Cardiac atrium fibroblast (primary cell): ENCODE measurements around the genes JAZF1 and GARS1.

- RAMPAGE, long total RNA, result start-site peak on the minus strand at chr7:28180603-28180632, 18 and 18 reads in 2 replicates
These were observed at the start of gene JAZF1 for GRCh38 chr7:28180143-28181266. Gene JAZF1 (minus strand): TSS chr7:28180795.

DNA sequence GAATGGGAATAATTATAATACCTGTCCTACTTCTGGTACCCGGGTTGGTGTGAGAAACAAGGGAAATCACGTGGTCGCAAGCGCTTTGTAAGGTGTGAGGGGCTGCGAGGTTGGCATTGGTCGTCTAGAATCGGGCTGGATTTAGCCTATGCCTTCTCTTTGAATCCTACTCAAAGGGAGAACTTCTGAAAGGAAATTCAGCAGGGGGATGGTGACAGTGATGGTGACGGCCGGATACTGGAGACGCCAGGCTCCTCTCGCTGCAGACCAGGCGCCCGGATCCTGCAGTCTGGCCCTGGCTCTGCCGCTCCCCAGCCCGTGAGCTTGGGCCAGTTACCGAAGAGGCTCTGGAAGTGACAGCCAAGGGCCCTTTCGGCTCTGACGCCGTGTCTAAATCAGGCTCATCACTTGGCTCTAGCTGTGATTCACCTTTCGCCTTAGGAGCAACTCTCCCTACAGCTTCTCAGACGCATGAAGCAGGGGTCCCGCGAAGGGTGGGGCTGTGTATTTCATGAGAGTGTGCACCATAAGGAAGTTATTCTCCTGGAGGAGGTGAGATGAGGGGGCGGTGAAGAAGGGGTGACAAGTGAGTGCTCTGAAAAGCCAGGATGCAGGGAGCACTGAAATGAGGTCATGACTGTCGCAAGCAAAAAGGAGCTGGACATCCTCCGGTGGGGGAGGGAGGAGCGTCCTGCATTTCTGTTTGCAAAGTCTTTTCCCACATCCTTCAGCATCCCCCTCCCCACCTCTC is 3.9 kb upstream of the CREB5 start:
- RAMPAGE, long total RNA, result no peak

DNA sequence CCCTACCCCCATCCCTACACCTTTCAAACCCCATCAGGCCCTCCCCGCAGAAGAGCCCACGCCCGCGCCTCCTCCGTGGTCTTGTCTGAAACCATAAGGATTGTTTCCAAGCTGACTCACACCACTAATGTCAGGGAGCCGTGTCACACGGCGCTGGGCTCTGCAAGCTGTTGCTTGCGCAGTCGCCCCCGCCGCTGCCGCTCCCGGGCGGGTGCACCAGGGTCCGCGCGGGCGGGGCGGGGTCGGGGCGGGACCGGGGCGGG is 3.4 kb upstream of the CREB5 start:
- RAMPAGE, long total RNA, result no peak

DNA sequence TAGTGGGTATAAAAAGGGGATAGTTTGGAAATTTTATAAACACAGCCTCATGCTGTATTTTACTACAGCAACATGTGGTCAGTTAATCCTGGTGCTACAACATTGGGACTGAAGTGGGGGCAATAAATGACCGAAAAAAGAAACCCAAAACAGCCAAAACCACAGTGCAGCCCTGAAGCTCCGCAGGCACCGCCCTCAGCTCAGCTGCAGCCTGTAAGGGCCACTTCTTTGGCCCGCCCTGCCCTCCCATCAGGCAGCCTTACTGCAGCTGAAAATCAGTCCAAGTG is 104.0 kb downstream of the CREB5 start:
- RAMPAGE, long total RNA, result no peak

- RAMPAGE, long total RNA, result no peak
These were observed 204.0 kb downstream of the TRIL start for GRCh38 chr7:28754023-28754646.

- RAMPAGE, long total RNA, result no peak
These were observed 149.0 kb downstream of the TRIL start for GRCh38 chr7:28809032-28809633.

GRCh38 chr7:28853758-28854683 is 104.1 kb downstream of the TRIL start:
- RAMPAGE, long total RNA, result no peak

GRCh38 chr7:29145919-29146307 is 424 bp downstream of the CPVL start:
- RAMPAGE, long total RNA, result no peak

DNA sequence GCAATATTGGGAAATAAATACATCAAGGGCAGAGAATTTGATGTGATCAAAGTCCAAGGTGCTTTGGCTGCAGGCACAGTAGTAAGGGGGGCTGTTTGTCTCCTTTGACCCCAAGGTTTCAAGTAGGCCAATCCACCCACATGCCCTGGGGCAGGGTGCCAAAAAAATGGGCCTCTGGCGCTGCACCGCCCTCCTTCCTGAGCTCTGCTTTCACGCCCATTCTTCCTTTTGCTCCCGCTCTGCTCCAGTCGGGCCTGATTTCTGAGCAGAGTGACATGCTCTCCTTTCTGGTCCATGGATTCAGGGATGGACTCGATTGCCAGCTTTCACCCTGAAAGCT is 34.1 kb downstream of the CHN2 start:
- RAMPAGE, long total RNA, result no peak

GRCh38 chr7:29230977-29231594 is 36.5 kb downstream of the CHN2 start:
- RAMPAGE, long total RNA, result no peak

DNA sequence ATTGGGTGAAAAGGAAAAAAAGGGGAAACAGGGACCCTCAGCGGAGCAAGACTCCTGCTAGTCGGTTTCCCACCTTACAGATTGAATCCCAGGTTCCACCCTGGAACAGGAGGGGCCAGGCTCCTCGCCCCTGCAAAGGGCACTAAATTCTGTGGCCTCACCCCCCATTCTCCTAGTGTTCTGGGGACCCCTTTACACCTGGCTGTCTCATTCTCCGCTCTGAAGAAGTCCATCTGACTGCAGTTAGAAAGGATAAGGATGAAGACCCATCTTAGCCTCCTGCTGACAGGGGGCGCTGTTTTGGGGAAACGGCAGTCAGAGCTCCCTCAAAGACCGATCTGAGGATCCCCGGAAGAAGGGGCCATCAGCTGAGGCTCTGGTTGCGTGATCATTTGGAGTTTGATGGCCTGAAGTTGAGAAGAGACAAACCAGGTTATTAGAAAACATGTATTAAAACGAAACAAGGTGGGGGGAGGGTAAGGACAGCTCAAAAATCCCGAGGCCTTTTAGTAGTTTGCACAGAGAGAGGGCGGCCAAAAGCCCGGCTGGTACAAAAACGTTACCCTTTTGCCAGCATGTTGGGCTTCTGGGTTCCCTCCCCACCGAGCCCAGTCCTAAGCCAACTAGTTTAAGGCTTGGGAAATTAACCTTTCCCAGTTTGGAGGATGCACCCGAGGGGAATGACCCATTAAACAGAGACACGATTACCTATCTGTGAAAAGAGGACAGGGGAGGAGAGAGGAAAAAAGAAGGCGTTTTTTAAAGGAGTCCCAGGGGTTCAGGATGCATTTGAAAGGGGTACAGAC is 102.7 kb downstream of the CHN2 start:
- RAMPAGE, long total RNA, result no peak

DNA sequence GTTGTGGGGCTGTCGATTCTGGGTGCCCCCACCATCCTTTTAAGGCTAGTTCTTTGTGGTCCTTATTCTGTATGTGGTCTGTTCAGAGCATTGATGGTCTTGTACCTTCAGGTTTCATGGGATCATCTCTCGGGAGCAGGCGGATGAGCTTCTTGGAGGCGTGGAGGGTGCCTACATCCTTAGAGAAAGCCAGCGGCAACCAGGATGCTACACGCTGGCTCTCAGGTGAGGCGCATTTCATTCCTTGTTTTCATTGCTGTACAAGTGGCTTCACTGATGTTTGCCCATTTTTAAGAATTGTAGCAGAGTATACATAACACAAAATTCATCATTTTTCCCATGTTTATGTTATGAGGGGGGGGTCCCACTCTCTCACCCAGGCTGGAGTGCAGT is 165.4 kb upstream of the PRR15 start:
- RAMPAGE, long total RNA, result no peak

DNA sequence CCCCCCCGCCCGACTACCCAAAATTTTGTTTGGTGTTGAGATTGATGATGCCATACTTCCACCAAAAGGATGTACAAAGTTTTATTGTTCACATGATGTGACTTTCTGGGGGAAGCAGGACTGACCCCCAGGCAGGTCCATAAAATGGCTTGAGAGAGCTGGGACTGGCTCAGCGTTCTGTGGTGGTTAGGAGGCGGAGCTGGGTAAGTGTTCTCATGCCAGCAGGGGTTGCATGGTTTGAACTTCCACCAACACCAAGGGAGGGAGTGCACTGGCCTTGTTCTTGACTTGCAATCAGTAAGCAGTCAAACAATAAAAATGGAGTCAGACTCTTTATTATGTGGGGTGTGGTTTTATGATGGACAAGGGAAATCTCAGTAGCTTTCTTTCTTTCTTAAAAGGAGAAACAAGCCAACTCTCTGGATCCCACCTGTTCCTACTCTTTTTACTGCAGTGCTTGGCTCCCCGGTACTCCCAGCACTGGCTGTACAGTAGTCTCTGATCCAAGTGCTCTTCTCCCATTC is 95.4 kb upstream of the PRR15 start:
- RAMPAGE, long total RNA, result no peak

DNA sequence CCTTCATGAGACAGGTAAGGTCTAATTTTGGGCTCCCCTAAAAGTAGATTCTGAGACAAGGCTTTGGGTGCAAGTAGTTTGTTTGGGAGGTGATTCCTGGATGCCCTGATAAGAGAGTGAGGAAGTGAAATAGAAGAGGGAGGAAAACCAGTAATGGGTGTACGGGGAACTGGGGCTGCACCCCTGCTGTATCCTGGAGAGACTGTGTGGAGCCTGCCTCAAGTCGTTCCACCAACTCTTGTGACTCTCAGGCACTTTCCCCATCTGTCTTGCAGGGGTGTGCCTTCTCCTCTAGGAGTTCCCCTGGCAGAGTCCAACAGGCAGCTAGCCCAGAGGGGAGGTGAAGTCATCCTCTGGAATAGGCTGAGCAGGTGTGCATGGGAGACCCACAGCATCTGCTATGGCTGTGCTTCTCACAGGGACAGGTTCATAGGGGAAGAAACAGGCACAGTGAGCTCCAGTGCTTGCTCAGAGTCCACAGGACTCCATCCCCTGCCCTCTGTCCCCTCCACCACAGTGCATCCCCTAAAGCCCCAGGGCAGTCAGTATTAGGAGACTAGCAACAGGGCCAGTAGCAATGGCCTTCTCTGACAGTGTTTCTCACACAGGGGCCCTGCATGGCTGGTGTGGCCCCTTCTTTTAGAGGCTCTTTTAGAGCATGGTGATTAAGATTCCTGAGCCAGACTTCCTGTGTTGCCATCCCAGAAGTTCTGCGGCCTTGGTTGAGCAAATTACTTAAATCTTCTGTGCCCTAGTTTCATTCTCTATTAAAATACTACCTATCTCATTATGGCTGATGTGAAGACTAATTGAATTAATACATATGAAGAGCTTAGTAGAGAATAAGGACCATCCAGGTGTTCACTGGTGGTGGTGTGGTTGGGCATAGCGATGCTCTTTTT is 46.9 kb downstream of the WIPF3 start:
- RAMPAGE, long total RNA, result no peak

GRCh38 chr7:30168891-30169688 is 34.3 kb downstream of the MTURN start:
- RAMPAGE, long total RNA, result no peak

GRCh38 chr7:30250426-30250783 is 34.0 kb upstream of the ZNRF2 start:
- RAMPAGE, long total RNA, result no peak

DNA sequence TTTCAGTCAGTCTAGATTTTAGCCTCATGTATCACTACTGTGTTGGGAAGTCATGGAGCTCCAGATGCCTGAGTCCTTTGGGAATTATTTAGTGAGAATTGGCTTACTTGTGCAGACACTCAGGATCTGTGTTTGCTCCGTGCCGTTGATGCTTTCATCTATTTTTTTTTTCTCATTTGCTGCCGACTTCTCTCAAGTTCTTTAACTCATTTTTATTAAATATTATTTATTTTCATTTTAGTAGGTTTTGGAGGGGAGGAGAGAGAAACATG is 36.8 kb downstream of the ZNRF2 start:
- RAMPAGE, long total RNA, result no peak

DNA sequence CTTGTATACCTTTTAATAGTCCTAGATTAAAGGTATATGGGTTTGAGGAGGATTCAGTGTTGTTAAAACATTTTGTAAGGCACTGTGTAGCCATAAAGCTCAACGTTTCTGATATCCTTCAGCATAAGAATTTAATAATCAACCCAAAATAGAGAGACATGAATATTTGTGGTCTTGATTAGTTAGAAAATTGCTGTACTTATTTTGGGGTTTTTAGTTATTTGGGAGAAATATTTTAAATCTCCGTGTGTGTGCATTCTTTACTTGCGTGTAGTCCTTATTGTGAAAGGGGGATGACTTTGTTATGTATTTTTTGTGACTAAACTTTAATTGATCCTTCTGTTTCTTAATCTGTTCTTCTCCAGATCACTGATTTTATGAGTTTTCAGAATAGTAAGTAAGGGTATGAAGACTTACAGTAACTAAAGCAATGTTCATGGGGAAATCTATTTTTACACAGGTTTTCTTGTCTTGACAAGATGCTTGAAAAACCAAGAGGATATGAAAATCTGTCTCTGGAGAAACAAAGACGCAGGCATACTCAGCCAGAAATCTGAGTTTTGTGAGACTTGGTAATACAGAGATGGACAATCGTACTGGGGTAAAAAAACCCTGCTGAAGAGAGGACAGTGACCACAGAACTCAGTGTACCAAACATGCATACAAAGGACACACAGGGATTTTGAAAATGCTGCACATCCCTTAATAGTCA is 81.3 kb downstream of the ZNRF2 start:
- RAMPAGE, long total RNA, result no peak

- RAMPAGE, long total RNA, result no peak
These were observed 4.5 kb upstream of the GGCT start for GRCh38 chr7:30509144-30509548.

- RAMPAGE, long total RNA, result start-site peak on the plus strand at chr7:30594875-30594952, 1,334 and 218 reads in 2 replicates
These were observed at the start of gene GARS1 for GRCh38 chr7:30594491-30595188. Gene GARS1 (plus strand): TSS chr7:30594878.